ENCODE measurements around a stretch of chr5.

- RRBS, result no CpG with 5 or more reads among the region's 14 CpGs
These were observed 21.1 kb downstream of the CSF1R start for GRCh38 chr5:150064976-150065874.

DNA sequence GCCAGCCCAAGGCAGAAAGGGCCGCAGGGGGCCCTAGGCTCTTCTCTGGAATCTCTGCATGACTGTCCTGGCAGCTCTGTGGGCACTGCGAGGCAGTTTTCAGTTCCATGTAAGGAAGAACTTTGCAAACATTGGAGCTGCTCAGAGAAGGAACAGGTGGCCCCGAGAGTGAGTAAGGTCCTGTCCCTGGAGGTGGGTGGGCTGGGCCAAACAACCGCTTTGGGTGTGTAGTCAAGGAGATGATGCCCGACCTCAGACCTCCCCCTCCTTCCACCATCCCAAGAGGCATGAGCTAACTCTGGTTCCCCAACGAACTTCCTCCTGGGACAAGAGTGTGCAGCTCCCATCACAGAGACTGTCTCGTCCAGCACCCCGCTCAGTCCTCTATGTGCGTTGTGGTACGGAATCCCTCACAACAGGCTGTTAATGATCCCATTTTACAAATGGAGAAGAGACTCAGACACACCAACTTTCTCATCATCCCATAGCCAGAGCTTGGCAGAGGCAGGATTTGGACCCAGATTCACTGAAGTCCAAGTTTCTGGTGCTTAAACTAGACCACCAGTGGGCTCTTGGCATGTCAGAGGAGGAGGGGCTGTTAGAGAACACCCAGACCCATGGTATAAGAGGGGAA lies 20.4 kb downstream of the CSF1R start:
- RRBS, result no CpG with 5 or more reads among the region's 10 CpGs

DNA sequence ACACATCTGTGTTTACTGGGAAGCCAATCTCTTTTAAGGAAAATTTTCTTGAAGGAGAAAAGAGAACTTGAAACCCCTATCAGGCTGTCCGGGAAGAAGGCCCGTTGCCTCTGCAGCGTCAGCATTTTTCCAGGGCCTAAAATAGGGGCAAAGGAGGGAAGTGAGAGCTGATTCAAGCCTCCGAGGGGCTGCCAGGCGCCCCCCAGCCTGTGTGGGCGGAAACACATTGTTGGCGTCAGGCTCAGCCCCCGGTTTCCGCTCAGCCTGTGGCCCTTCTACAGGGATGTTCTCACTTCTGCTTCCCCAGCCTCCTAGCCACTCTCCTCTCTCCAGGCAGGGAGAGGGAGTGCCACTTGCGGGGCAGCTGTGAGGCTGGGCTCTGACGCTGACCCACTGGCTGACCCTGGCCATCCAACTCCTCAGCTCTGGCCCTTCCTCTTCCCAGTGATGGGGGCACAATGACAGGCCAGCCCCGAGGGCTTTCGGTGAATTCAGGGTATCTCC lies 4.5 kb downstream of the CSF1R start:
- RRBS, result 83% methylated on average over 1 of the region's 13 CpGs

GRCh38 chr5:150161184-150161474 lies 5.4 kb upstream of the CDX1 start:
- RRBS, result no CpG with 5 or more reads among the region's 6 CpGs

DNA sequence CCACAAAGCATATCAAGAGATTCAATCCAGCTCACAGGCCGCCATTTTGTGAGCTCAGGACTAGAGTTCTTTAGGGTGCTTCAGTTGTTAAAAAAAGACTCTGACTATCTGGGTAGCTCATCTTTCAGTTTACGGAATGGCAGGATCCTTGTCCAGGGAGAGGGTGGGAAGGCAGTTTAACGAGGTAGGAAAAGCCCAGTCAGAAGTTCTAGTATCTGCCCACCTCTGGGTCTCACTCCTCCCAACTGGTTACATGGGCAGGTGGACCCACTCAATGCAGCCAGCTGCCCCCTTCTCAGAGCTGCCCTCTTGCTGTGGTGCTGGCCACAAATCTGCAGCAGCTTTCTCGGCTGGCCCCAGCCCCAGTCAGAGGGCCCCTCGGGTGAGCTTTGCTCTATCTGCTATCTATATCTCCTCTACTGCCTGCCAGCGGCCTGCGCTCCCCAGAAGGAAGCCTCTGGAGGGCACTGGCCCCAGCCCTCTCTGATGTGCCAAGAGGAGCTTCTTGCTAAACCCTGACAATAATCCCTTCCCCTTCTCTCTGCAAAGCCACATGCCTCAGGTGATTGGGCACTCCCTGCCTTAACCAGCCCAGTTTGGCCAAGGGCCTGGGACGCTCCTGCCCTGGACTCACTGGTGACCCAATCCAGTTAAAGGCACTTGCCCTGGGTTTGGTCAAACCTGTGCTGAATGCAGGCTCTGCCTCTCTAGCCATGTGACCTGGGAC lies 42.9 kb downstream of the CAMK2A start:
- RRBS, result no CpG with 5 or more reads among the region's 8 CpGs

DNA sequence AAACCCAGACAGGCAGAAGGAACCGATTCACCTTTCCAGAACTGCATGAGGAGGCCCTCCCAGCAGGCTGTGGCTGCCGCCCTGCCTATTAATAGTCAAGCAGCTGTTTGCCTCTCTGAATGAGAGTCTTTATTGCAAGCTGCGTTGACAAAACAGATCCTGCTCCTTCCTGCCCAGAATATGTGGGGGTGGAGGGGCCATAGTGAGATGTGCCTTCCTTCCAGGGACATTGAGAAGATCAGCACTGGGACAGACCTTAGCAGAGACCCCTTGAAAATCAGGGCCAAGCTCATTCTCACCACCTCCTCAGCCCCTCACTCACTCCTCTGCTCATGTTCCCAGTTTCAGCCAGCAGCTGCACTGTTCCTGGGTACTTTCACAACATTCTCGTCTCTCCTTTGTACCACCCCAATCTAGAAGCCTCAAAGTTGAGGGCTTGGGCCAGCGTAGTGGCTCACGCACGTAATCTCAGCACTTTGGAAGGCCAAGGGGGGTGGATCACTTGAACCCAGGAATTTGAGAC lies 18.2 kb upstream of the TCOF1 start:
- RRBS, result no CpG with 5 or more reads among the region's 7 CpGs

GRCh38 chr5:150363378-150363857 lies 5.9 kb downstream of the TCOF1 start:
- RRBS, result no CpG with 5 or more reads among the region's 5 CpGs

GRCh38 chr5:150395576-150396265 lies 17.0 kb downstream of the CD74 start:
- RRBS, result no CpG with 5 or more reads among the region's 6 CpGs

DNA sequence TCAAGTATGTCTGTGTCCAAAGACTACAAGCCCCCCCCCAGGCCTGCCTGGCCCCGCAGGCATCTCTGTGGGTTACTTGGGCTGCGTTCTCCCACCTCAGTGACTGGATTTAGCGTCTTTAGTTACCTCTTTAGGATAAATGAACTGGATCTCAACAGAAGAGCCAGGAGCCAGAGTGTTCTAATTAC lies 11.4 kb downstream of the CD74 start:
- RRBS, result no CpG with 5 or more reads among the region's 3 CpGs

- RRBS, result no CpG with 5 or more reads among the region's 10 CpGs
These were observed 7.6 kb downstream of the CD74 start for GRCh38 chr5:150404855-150405815.

- RRBS, result no CpG with 5 or more reads among the region's 10 CpGs
These were observed 6.9 kb downstream of the RPS14 start for GRCh38 chr5:150442416-150443241.

GRCh38 chr5:150473051-150473307 lies 23.4 kb upstream of the RPS14 start:
- RRBS, result no CpG with 5 or more reads among the region's 3 CpGs

GRCh38 chr5:150476689-150477125 lies 27.2 kb upstream of the RPS14 start:
- RRBS, result no CpG with 5 or more reads among the region's 7 CpGs

- RRBS, result no CpG with 5 or more reads among the region's 15 CpGs
These were observed 10.2 kb upstream of the NDST1 start for GRCh38 chr5:150497548-150498305.

GRCh38 chr5:150506409-150506927 lies 1.5 kb upstream of the NDST1 start:
- RRBS, result no CpG with 5 or more reads among the region's 10 CpGs

DNA sequence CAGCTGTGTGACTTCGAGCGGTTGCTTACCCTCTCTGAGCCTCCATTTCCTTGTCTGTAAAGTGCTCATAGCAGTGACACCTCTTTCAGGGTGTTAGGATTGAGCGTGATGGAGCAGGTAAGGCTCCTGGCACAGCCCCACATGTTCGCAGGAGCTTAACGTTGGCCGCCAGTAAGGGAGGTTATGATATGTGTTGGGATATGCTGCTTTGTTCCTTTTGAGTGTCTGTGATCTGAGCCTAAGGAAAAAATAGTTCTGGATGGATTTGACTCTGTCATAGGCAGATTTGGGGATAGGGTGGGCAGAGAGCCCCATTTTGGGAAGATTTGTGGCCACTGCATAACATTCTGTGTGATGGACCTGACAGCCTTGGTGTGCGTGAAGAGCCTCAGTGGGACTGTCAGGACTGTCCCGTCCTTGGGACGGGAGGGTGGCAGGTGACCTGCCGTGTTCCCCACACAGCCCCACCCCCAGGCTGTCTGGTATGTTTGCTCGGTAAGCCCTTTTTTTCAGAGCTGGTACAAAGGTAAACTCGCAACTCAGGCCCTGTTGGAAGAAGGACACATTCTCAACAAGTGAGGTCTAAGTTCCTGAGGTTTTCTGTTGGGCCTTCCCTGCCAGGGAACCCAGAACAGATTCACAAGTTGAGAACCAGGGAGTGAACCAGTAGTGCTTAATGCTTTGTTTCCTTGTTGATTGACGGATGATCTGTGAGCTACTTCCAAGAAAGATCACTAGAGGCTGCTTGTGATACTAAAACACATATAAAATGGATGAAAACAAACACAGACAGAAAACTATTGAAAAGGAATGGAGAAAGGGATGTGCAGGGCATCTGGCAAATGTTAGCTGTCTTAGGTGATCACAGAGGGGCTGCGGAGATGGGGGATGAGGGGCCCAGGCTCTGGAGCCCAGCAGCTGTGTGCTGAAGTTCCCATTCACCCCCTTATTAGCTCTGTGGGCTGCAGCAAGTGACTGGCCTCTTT lies 2.5 kb downstream of the NDST1 start:
- RRBS, result no CpG with 5 or more reads among the region's 14 CpGs

GRCh38 chr5:150517599-150518337 lies 9.8 kb downstream of the NDST1 start:
- RRBS, result no CpG with 5 or more reads among the region's 10 CpGs

- RRBS, result no CpG with 5 or more reads among the region's 5 CpGs
These were observed 36.5 kb upstream of the SYNPO start for GRCh38 chr5:150603993-150604421.

- RRBS, result no CpG with 5 or more reads among the region's 4 CpGs
These were observed 30.2 kb upstream of the SYNPO start for GRCh38 chr5:150610231-150610713.

DNA sequence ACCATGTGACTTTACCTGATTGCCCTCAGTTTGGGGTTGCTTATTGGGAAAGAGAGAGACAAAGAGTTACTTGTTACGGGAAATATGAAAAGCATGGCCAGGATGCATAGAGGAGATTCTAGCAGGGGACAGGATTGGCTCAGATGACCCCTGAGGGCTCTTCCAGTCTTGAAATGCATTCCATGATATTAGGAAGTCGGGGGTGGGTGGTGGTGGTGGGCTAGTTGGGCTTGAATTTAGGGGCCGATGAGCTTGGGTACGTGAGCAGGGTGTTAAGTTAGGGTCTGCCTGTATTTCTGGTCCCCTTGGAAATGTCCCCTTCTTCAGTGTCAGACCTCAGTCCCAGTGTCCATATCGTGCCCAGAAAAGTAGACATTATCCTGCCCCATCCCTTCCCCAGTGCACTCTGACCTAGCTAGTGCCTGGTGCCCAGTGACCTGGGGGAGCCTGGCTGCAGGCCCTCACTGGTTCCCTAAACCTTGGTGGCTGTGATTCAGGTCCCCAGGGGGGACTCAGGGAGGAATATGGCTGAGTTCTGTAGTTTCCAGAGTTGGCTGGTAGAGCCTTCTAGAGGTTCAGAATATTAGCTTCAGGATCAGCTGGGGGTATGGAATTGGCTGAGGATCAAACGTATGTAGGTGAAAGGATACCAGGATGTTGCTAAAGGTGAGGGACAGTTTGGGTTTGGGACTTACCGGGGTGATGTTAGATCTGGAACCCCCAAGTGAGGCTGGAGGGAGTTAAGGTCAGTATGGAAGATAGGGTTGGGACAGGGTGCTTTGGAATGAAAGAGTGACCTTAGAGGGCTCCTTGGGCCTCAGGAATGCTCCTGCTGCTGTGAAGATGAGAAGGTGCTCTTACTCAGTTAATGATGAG lies 2.8 kb upstream of the MYOZ3 start:
- RRBS, result no CpG with 5 or more reads among the region's 7 CpGs